ENCODE measurements around a stretch of chr2.

DNA sequence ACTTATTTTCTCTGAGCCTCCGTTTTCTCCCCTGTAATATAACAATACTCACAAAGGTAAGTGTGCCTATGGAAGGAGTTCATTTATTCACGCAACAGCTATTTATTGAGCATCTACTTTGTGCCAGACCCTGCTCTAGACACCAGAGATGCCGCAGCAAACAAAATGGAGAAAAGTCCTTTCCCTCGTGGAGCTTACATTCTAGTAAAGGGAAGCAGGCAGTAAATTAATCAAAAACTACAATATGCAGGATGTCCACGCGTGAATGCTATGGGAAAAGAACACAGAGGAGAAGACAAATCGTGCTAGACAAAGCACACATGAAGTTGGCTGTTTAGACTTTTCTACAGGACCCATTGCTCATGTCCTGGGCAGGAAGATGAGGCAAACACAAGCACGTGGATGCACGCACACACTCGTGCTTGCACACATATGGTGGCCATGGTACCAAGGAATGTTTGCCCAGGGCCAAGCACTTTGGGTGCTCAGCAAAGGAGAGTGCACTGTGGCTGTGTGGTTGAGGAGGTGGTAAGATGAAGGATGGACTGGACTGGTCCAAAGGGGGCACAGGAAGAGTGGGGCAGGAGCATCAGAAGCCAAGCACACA is 54.7 kb downstream of the TTC7A start:
- RRBS = no CpG with 5 or more reads among the region's 10 CpGs

GRCh38 chr2:47076568-47077317 is 78.4 kb downstream of the STPG4 start:
- RRBS = no CpG with 5 or more reads among the region's 12 CpGs

GRCh38 chr2:47373366-47374211 is 4.5 kb downstream of the EPCAM start:
- RRBS = no CpG with 5 or more reads among the region's 9 CpGs

DNA sequence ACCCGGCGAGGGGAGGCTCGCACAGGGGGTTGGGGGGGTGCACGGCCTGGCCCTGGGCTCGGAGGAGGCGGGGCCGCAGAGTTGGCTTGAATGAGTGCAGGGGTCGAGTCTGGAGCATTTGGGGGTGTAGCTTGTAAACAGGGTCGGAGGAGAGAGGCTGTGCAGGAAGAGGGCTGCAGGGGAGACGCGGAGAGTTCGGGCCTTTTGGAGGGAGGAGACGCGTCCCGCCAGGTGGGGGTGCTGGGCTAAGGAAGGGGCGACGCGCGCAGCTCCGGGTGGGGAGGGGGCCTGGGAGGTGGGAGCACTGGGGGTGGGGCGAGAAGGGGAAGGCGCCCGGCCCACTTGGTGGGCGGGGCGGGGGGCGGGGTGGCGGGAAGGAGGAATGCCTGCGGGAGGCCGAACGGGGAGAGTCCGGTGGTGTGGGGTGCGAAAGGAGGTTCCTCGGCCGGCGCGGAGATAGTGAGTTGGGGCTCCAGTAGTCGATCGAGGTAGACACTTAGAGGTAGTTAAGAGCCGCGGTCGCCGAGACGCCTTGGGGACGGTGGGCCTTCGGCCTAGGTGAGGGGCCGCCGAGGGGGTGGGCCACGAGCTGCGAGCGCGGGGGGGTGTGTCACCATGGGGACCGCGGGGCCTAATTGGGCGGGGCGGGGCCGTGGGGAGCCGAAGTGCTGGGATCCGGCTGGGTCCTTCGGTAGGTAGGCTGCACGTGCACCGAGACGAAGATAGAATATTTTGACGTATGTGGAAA is 777 bp downstream of the MSH6 start:
- RRBS = 2% methylated on average over 8 of the region's 63 CpGs

- RRBS = no CpG with 5 or more reads among the region's 2 CpGs
These were observed 139.9 kb upstream of the FOXN2 start for GRCh38 chr2:48174504-48175023.

DNA sequence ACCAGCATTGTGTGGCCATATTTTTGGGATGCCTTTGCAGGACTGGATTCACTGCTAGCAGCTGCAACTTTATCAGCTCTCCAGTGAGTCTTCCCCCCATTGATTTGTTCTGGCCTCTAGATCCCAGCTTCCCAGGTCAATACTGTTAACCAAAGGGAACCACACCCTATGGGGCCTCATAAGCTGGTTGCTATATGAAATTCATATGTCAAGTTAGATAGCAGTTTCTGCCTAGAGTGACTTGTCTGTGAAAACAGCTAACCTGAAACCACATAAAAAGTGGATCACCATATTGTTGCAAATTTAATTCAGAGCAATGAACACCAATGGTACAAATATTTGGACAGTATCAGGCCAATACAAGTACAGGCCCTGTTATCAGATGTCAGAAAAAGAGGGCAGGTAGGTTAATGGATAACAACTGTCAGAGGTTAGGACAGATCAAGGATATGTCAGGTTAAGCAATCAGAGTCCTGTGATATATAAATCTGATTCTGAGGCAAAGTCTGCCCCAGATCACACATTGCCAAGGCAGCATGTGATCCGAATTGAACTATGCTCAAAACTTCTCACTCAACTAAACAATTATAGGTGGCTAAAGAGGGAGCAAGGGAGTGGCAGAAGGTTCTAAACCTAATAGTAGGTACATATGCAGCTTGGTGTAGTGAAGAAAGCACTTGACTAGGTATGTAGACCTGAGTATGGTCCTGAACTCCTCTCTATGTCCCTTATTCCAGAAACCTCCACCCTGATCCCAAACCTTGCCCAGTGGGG is 94.7 kb upstream of the FOXN2 start:
- RRBS = no CpG with 5 or more reads among the region's 1 CpG

GRCh38 chr2:48248558-48248974 is 65.9 kb upstream of the FOXN2 start:
- RRBS = no CpG with 5 or more reads among the region's 1 CpG

DNA sequence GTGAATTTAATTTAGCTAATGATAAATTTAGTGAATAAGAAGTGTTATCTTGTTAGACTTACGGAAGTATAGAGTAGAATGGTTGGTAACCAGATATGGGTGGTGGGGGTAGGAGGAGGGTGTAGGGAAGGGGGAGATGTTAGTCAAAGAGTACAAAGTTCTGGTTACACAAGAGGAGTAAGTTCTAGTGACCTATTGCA is 30.6 kb downstream of the FOXN2 start:
- RRBS = no CpG with 5 or more reads among the region's 1 CpG

DNA sequence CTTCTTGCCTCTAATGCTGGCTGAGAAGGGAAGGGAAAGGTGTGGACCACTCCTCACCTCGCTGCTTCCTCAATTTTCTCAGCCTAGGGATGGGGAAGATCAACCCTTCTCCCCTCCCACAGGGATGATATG is 598 bp downstream of the PPP1R21 start:
- RRBS = no CpG with 5 or more reads among the region's 1 CpG

GRCh38 chr2:48459465-48460424 is 19.2 kb downstream of the PPP1R21 start:
- RRBS = no CpG with 5 or more reads among the region's 10 CpGs

DNA sequence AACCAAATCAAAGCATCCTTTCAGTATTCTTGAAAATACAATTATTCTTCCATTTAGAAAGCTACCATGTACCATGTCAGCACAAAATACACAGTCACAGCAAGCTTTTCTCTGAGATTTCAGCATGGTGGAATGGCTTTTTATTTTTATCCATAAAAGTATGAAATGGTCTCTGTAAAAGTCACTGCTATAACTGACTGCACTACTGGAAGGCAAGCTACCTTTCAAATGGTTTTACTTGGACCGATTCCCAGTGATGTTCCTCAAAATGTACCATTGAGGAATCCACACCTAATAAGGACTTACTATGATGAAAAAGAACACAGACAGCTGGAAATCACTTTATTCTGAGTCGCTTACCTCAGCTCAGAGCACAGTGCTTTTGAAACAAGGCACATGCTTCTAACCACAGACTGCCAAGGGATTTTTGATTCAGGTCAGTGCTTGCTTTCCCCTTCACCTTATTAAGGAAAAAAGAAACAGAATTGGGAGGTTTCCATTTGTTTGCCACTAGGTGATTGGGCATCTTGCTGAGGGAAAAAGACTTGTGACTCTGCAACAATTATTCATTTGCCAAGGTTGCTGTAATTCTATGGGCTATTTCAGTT is 707.4 kb upstream of the FSHR start:
- RRBS = no CpG with 5 or more reads among the region's 2 CpGs

DNA sequence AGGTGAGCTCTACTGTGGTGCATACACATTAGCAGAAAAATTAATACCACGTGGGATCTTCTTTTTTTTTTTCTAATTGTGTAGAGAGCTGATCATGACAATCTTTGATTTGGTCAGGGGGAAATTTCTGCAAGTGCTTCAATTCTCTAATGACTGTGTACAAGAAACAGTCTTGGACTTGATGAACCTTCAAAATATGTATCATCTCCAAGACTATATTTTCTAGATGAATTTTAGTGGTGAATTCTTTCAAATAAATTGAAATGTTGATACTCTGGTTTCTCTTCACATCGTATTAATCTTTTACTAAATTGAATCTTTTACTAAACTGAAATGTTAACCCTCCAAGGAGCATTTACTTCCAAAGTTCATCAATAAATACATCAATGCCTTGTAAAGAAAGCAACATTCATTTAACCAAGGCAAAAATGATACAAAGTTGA is 910.1 kb upstream of the FSHR start:
- RRBS = no CpG with 5 or more reads among the region's 2 CpGs

DNA sequence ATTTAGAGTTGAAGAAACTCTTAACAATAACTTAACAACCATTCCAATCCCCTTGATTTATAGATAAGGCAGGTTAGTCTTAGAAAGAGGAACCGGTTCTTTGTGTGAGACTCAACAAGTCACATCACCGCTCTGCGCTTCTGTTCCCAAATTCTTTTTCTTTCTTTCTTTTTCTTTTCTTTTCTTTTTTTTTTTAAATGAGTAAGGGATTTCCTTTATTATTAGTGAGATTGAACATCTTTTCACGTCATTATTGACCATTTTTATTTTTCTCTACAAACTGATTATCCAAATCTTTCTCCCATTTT is 655.2 kb downstream of the NRXN1 start:
- RRBS = no CpG with 5 or more reads among the region's 4 CpGs

GRCh38 chr2:51349895-51350593 is 318.1 kb upstream of the NRXN1 start:
- RRBS = no CpG with 5 or more reads among the region's 2 CpGs

GRCh38 chr2:51779677-51780245 is 747.8 kb upstream of the NRXN1 start:
- RRBS = no CpG with 5 or more reads among the region's 10 CpGs

- RRBS = no CpG with 5 or more reads among the region's 6 CpGs
These were observed 277.0 kb upstream of the CHAC2 start for GRCh38 chr2:53490542-53490976.

DNA sequence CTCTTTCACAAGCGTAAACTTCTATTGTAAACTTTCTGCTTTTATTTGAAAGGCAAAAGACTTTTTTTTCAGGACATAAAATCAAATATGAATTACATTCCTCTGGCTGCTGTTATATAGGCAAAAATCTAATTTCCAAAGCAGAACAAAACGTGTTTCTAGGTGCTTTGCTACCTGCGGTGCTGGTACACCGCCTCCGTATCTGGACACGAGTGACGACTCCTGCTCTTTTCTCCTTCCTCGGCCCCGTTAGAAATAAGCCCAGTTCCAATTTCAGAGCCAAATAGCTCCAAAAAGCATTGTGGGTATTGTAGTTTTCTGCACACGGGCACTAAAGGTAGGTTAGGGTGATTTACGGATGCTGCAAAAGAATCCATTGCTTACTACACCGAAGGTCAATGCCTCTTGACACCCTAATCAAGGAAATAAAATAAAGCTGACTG is 312 bp upstream of the CHAC2 start:
- RRBS = no CpG with 5 or more reads among the region's 12 CpGs

- RRBS = no CpG with 5 or more reads among the region's 2 CpGs
These were observed 30.2 kb upstream of the GPR75 start for GRCh38 chr2:53890033-53890399.

GRCh38 chr2:53895535-53896045 is 35.8 kb upstream of the GPR75 start:
- RRBS = no CpG with 5 or more reads among the region's 1 CpG